ENCODE measurements around a stretch of chr11.

- PRO-cap = no peak
These were observed 32.2 kb downstream of the PARVA start for GRCh38 chr11:12409628-12409991.

DNA sequence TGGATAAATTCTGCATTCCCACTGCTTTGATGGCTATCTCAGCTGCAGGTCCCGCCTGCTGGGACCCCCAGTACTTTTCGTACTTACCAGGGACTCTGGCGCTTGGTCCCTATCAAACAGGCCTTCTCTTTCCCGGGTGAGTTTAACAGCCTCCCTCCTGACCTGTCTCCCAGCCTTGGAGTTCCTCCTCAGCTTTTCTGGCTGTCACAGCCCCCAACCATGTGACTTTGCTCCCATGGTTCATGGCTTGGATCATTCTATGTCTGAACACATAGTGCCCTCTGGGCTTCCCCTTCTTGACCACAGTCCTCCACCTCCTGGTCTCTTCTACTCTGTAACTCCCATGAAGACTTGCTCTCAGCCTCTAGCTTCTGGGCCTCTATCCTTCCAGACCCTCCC, 56.9 kb downstream of the PARVA start:
- PRO-cap = no peak

DNA sequence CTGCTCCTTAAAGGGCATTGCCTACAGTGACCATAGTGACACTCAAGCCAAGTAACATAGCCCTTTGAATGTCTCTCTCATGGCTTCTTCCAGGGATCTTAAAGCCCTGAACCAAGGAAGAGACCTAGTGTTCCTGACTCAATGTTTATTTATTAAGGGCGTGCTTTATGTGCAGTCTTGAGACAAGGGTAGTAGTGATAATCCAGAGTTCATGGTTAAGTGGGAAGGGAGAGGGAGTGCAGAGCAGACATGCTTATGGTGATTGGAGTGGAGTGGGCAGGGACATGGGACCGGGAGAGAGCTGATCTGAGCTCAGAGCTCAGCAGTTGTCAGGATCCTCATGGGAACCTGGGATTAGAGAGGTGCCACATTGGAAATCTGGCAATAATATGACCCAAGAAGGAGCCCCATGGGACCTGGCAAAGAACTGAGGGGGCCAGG, 125.8 kb downstream of the PARVA start:
- PRO-cap = no peak

- PRO-cap = no peak
These were observed 126.0 kb upstream of the TEAD1 start for GRCh38 chr11:12548154-12548688.

- PRO-cap = no peak
These were observed 15.1 kb downstream of the TEAD1 start for GRCh38 chr11:12689285-12689683.

DNA sequence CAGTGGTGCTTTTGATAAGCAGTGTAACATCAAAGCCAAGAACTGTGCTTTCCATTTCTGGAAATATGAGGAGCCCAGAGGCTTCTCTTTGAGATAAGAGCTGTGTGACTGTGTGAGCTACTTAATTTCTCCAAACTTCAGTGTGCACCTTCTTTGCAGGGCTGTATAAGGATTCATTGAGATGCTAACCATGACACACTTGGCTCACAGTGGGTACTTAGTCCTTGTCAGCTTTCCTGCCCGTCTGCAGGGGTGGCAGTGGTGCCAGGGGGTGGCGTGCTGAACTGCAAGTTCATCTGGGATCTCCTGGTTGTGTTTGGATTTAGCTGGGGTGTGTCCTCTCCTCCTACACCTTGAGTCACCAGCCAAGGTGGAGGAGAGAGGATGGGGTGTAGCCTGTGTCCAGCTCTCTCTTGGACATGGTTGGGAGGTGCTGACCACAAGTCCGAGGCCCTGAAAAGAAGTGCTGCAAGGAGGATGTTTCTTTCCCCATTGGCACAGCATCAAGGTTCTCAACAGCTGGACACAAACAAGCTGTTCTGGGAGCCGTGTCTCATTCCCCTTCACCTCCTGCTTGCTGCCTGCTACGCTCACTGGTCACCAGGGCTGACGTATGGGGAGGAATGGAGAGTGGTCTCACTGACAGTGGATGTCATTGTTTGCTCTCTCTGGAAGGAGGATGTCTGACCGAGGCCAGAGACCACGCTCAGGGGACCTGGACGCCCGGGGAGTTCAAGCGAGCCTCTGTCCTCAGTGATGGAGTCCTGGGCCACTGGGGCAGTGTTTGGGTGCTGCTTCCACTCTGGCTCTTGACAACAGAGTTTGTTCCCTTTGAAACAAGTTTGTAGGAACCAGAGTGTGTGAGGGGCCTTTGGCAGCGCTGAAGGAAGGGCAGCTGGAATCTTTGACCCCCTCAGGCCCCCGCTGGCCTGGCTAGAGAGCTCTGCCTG, 139.6 kb downstream of the TEAD1 start:
- PRO-cap = no peak

DNA sequence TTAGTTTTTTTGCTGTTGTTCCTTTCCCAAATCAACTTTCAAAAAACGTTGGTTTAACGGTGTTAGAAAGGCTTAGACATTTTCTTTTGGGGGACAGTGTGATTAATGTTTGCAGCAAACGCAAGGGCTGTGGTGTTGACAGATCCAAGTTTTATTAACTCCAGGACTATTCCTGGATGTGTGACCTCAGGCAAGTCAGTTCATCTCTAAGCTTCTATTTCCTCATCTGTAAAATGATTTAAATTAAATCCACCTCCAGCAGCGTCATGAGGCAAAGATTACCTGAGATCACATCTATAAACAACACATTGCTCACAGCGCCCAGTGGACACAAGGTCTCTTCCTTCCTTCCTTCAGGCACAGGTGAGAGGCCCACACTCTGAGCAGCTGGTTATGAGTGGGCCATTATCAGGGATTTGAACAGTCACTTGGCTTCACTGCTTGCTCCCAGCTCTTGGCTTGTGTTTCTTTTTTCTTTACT, 111.3 kb upstream of the RASSF10 start:
- PRO-cap = no peak

- PRO-cap = no peak
These were observed 1.0 kb downstream of the RASSF10 start for GRCh38 chr11:13009784-13010879.

DNA sequence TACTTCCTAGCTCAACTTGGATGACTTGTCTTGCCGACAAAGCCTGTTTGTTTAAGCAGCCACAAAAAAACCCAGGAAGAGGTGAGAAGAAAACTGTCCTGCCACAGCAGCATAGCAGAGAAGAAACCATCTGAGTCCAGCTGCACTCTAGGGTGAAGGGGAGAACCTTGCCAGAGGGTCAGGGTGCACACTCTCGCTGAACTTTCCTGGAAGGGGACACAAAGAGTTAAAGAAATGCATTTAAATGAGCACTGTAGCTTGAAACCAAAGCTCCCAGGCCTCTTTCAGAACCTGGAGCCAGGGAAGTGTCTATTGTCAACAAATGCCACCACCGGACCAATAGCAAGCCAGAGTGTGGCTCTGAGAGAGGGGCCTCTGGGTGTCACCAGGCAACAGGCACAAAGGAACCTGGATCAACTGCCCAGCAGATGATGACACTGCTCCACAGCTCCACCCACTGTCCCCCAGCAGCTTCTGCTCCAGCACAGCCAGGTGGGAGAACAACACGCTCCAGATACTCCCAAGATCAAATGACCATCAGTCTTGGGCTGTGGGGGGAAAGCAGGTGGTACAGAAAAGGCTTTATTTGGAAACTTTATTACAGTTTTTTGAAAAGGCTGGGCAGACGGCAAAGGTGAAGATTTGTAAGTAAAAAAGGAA, 105.7 kb downstream of the RASSF10 start:
- PRO-cap = no peak

- PRO-cap = no peak
These were observed 91.8 kb downstream of the BMAL1 start for GRCh38 chr11:13369352-13369853.

DNA sequence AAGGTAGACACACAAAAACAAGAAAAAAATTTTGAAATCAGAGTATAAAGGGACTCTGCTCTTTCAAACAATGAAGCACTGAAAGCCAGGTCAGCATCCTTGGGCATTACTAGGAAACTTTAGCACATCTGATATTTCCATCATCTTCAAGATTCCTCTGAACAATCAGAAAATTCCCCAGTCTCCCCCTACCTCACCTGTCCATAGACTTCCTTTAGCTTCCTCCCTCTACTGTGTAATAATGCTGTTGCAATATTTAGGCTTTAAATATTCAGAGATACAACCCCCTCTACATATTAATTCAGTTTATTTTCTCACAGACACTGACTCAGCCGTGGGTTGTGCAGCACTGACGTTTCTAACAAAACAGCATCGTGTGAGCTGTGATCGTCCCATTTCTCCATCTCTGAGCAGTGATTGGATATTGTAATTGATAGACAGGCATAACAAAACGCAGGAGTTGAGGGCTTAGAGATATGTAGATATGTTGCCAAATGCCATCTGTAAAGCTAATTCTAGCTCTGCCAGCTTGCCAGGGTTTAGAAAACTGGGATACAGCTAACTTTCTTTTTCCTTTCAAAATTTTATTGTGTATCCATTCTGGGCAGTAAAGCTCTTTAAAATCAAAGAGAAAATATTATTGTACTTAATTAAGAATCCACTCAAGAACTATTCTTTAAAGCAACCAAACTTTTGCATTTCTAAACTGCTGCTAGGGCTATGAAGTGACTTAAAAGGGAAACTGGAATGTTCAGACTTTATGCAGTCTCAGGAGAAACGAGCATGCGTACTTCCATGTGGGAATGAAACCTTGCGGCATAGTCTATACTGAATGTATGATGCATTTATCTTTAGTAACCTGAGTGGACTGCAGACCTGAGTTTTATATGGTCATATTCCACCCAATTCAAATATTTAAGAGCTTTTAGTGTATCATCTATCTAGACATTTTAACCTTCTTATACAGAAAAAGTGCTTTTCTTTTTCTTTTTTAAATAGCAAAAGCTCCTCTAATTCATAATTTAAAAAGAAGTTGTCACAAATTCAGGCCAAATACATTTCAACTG, 22.8 kb downstream of the BTBD10 start:
- PRO-cap = no peak

DNA sequence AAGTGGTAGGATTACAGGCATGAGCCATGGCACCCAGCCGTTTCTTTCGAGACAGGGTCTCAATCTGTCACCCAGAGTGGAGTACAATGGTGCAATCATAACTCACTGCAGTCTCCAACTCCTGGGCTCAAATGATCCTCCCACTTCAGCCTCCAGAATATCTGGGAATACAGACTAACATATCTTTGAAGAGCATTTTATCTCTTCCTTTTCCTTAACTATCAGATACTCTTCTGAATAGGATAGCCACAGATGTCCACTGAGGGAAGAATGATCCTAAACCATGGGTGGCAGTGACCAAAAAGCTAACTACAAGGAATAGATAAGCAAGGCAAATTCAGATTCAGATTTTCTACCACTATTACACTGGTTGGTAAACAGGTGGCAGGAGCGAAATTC, 15.8 kb downstream of the BTBD10 start:
- PRO-cap = no peak

- PRO-cap = no peak
These were observed 818 bp downstream of the BTBD10 start for GRCh38 chr11:13462166-13462642.

DNA sequence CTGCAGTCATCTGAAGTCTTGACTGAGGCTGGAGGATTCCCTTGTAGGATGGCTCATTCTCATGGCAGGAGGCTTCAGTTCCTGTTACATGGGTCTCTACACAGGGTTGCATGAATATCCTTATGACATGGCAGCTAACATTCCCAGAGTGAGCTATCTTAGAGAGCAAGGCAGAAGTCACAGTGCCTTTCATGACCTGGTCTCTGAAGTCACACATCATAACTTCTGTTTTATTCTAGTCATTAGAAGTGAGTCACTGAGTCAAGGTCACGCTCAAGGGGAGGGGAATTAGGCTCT, 10.3 kb upstream of the SPON1 start:
- PRO-cap = no peak

DNA sequence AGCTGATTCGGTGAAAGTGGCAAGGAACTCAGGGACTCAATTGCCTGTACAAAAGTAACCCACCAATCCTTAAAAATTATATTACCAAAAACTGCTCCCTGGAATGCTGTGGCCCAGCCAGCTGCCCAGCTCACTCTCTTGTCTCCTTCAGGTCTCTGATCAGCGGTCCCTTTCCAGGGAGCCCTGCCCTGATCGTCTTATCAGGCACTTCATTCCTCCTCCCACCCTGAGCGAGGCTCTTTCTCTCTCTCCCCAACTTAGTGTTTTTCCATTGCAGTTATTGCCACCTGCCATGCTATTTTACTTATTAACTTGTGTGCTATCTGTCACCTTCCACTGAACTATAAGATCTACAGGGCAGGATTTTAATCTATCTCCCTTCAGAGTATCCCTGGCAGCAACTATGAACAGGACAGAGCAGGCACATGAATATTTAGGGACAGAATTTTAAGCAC, 30.9 kb downstream of the SPON1 start:
- PRO-cap = no peak

- PRO-cap = no peak
These were observed 128.1 kb downstream of the SPON1 start for GRCh38 chr11:14090540-14091149.

GRCh38 chr11:14272074-14272865, 86.7 kb downstream of the RRAS2 start:
- PRO-cap = no peak

DNA sequence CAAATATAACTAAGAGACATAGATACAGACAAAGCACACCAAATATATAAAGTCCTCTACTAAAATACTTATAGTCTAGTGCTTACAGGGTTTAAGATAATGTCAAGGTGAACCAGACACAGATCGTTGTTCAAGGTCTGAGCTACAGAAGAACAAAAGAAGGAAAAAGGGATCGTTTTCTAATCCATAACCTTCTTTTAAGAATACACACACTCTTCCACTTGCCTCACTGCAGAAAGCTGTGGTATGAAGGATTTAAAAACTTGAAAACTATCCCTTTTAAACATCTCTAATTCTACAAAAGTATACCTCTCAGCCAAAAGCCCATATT, 13.6 kb downstream of the RRAS2 start:
- PRO-cap = no peak

GRCh38 chr11:14362462-14362947, 3.5 kb upstream of the RRAS2 start:
- PRO-cap = no peak

- PRO-cap = no peak
These were observed 1.1 kb downstream of the PDE3B start for GRCh38 chr11:14644532-14645266.

Measured in peritoneum (tissue), 1 donor.